ENCODE measurements around a stretch of chr4.

DNA sequence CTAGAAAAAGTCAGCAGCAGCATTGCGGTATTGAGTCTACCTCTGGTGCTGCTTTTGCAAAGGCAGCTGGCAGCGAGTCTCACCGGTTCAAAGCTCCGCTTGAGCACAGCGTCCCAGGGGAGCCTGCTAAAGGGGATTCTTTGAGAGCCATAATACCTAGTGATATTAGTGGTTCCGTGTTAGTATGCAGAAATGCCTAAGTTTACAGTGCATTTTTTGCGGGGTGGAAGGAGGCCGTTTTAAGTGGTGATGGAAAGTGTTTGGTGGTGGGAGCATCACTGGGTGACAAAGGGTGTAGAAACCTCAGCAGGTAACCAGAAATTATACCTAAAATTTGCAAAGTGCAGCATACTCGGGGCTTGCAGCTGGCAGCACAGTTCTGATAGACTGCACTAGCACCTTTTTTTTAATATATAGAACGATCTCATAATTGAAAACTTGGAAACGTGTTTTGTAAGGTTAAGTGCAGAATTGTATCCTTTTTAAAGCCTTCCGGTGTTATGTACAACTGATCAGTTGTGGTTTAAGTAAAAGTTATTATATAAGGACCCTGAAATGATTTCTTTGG is 1.2 kb downstream of the STIM2 start:
- PRO-cap = bidirectional peak, plus-strand start at position 33 of the sequence, minus-strand start outside the sequence

GRCh38 chr4:26886960-26887503 is 26.4 kb downstream of the STIM2 start:
- PRO-cap = no peak

- PRO-cap = no peak
These were observed 835.6 kb downstream of the STIM2 start for GRCh38 chr4:27696328-27696626.

- PRO-cap = no peak
These were observed 899.5 kb downstream of the STIM2 start for GRCh38 chr4:27760147-27760628.

DNA sequence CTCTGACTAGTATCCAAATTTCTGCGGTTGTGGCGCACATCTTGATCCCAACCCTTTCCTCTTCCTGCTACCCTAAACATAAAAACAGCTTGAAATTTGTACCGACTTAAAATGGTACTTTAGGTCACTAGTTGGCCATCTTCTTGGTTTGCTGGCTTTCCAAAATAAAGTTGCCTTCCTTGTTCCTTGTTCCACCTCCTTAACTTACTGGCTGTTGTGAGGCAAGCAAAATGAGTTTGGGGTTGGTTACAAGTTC is 180.9 kb downstream of the ARAP2 start:
- PRO-cap = no peak

- PRO-cap = bidirectional peak, plus-strand start at chr4:37686067, minus-strand start at chr4:37686073
These were observed 471 bp downstream of the RELL1 start for GRCh38 chr4:37685665-37686144.

DNA sequence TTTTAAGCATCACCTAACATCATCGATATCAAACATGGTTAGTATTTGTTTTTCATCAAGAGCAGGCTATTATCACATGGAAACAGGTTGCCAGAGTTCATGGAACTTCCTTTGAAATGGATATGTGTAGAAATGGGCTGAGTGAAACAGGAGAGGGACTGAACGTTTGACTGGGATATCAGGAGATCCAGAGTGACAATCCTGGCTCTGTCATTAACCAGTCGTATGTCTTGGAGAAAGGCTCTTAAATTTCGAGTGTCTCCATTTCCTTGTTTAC is 4.2 kb upstream of the PGM2 start:
- PRO-cap = no peak

GRCh38 chr4:38020486-38020932 is 60.3 kb downstream of the PTTG2 start:
- PRO-cap = no peak

DNA sequence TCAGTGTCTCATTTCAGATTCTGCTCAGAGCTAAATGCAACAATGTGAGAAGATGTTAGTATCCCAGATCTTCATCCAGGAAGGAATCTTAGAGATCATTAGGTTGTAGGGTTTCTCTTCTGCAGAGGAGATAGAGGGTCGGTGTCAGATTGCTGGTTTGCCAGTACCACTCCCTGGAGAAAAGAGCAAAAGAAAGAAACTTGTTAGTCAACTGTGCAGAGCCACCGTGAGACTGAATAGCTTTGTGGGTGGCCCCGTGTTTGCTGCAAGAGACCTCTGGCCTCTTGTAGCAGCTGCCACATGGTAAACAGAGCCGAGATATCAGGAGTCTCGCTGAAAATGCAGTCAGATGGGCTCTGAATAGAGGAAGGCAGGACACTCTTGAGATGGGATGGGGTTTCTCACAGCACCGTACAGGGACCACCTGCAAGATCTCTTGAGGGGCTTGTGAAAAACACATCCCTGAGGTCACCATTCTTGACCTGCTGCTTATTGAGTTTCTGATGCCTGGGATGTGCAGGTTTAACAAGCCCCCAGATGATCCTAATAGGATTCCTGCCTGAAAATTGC is 149.7 kb downstream of the PTTG2 start:
- PRO-cap = no peak

DNA sequence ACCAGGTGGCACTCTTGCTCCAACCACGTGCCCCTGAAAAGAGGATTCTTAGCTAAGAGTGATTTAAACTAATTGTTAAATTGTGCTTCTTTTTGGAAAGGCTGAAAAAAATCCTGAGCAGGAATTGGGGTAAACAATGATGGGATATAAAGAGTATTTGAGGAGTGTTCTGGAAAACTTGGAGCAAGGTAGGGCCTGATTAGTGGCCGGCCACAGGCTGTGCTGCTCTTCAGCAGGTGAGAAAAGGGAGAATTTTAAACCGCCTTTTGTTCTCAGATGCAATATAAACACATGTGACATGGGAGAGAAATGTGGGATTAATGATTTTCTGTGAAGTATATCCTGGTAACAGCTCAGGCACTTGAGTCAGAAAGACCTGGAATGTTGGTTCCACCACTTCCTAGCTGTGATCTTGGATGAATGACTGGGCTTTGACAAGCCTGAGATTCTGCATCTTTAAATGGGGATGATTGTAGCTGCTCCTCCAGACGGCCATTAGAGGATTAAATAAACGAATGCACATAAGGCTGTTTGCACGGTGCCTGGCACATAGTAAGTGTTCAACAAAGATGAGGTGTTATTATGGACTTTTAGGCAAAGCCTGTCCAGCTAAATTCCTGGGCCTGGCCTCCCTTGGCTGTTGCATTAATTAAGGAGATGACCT is 219.8 kb downstream of the PTTG2 start:
- PRO-cap = no peak

GRCh38 chr4:38231644-38231908 is 271.4 kb downstream of the PTTG2 start:
- PRO-cap = no peak

DNA sequence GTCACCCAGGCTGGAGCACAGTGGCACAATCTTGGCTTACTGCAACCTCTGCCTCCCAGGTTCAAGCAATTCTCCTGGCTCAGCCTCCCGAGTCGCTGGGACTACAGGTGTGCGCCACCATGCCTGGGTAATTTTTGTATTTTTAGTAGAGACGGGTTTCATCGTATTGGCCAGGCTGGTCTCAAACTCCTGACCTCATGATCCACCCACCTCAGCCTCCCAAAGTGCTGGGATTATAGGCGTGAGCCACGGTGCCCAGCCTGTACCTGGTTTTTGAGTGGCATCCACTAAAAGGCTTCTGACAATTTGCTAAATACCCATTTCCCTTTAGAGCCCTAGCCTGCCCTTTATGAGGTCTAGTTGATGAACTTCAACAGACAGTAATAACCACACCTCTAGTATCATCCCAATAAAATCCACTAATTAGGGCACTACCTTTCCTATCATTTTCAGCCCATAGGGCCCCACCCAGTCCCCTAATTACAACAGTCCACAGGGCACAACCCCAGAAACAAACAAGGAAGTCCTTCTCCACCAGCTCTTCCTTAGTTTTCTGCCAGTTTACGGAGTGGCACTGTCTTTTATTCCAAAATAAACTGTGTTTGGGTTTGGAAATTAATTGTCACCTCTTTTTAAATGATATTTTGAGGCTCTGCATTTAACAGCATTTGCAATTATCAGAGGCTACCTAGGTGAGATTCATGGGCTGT is 303.7 kb downstream of the PTTG2 start:
- PRO-cap = no peak

- PRO-cap = no peak
These were observed 315.0 kb downstream of the PTTG2 start for GRCh38 chr4:38275185-38275703.

DNA sequence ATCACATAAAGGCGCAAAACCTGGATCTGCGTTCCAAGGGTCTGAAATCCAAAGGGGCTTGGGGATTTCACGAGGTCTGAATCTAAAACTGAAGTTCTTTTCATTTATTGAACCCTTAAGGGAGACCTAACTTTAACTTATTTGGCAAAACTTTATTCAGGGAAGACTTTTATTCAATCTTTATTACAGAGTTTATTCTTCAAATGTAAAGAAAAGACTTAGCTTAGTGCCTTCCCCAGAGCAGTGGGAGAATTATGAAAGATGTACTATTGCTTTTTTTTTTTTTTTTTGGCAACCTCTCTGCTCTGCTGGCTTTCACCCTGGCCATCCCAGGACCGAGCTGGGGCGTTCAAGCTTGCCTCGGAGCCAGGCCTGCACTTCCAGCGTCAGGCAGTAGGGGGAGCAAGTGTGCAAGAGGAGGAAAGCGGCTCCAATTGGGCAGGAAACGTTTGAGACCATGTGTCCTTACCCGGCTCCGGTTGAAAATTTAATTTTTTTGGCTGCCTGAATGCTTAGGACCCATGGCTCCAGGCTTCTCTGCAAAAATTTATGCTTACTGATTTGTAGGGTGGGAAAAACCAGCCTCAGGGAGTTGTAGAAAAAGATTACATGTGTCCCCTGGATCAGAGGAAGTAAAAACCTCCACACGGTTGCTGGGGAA is 344.3 kb upstream of the KLF3 start:
- PRO-cap = bidirectional peak, plus-strand start at position 490 of the sequence, minus-strand start at position 339 of the sequence

DNA sequence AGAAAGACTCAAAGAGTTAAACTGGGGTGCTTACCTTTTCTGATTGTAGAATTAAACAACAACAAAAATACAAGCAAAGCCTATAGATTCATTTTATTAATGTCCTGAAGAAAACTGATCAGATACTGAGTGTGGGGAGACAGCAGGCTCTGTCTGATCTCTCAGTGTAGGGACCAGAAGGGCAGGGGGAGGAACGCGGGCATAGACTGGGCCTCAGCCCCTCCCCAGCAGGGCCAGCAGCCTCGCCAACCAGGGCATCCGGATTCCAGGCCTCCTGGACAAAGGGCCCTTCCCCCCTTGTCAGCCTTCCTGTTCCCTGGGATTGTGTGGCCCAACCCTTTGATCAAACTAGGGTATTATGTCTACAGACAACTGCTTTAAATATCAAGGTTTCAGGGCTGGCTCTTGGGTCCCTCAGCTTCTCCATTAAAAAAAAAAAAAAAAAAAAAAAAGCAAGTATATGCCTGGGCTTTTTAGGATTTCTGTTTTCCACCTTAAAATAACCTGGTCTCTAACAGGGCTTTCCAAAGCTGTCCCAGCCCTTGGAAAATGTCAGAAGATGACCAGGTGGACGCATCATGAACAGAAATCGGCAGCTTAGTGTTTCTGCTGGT is 239.4 kb upstream of the KLF3 start:
- PRO-cap = no peak

DNA sequence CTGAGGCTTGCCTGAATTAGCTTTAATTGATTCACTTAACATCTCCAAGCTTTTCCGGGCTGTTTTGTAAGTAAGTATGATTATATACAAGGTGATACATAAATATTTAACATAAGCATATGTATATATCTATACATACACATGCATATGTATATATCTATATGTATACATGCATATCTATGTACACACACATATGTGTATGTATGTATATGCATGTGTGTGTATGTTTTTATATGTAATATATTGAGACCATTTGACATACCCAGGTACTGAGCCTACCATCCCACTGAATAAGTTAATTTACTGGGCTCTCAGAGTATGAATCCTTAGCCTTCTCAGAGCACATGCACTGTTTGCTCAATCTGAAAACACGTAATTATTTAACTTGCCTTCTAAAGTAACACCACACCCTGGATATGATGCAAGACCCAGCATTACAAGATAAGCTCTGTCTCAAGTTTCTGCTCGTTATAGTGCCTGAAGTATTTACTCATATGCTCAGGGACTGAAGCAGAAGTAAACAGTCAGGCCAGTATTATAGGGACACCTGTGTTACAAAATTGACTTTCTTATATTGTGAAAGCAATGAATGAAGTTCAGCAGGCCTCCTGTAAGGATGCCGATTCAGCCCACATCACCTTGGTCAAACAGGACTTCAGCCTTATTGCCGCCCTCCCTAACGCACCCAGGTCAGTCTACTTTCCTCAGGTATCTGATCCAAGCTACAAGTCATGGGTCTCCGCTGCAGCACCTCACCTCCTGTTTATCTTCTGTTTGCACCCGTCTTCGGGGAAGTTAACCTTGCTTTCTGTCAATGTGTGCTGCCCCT is 43.0 kb upstream of the KLF3 start:
- PRO-cap = bidirectional peak, plus-strand start at position 493 of the sequence, minus-strand start at position 355 of the sequence

GRCh38 chr4:38634163-38634748 is 29.7 kb upstream of the KLF3 start:
- PRO-cap = no peak

GRCh38 chr4:38664605-38665499 is 853 bp downstream of the KLF3 start:
- PRO-cap = bidirectional peak, plus-strand start at chr4:38664846, minus-strand start at chr4:38664857; bidirectional peak, plus-strand start at chr4:38665126, minus-strand start at chr4:38665089; bidirectional peak, plus-strand start at chr4:38665230, minus-strand start at chr4:38665287

GRCh38 chr4:38669060-38669695 is 5.2 kb downstream of the KLF3 start:
- PRO-cap = no peak

- PRO-cap = no peak
These were observed 14.8 kb downstream of the KLF3 start for GRCh38 chr4:38678628-38679329.

All from A673 (cell line).